Epithelial cell of alveolus of lung (primary cell): ENCODE data around the genes CDC42, C1QA and ELOA.

- RAMPAGE, long total RNA, result no peak
- RRBS, result no CpG with 5 or more reads among the region's 7 CpGs
Observed at GRCh38 chr1:21939076-21939496, 2.0 kb upstream of the HSPG2 start.

- RAMPAGE, long total RNA, result no peak
- RRBS, result no CpG with 5 or more reads among the region's 20 CpGs
Observed at GRCh38 chr1:21956684-21957581, 19.8 kb upstream of the HSPG2 start.

DNA sequence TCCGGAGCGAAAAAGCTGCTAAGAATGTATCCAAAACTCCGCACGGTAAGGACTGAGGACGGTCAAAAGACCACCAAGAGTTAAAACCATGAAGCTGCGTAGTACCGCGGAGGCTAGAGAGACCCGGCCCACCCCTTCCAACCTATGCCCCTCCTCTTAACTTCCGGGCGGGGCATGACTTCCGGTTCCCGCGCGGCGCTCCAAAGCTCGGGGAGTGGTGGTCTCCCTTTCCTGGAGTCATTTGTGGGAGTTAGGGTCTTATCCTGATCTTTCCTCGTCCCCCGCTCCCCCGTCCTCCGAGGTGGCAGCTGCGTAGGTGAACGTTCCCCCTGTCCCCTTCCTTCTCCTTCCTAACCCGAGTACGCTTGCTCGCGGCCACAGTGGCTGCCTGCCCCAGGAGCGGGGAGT is 23.9 kb downstream of the CELA3A start:
- RAMPAGE, long total RNA, result start-site peak on the plus strand centred at position 174 of the sequence, 30 bp wide, 16 and 46 reads in 2 replicates
- RRBS, result 0% methylated on average over 1 of the region's 28 CpGs

DNA sequence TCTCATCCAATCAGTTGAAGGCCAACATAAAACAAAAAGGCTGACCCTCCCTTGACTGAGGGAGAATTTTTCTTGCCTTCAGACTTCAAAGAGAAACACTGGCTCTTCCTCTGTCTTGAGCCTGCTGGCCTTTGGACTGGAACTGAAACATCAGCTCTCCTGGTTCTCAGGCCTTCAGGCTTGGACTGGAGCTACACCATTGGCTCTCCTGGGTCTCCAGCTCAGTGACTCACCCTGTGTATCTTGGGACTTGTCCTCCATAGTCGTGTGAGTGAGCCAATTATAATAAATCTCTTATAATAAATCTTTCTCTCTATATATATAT is 6.7 kb upstream of the CDC42 start:
- RAMPAGE, long total RNA, result no peak
- RRBS, result no CpG with 5 or more reads among the region's 1 CpG

DNA sequence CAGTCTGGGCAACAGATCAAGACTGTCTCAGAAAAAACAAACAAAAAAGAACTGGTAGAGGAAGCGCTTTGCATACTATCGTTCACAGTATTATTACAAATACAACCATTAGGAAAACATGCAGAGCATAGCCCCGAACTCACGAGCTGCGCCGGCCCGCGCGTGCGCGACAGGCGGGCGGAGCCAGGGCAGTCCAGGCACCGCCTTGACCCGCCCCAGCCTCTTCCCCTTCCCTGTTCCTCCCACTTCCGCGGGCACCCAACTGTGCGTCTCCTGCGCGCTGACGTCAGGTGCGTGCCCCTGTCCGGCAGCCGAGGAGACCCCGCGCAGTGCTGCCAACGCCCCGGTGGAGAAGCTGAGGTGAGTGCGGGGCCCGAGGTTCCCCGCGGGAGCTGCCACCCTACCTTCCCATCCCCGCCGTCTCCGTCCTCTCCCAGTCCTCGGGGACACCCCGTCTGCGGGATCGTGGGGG is at the start of gene CDC42:
CDC42 (plus strand) TSS at position 327 of the 472 bp plus-strand sequence.
- RAMPAGE, long total RNA, result start-site peak on the plus strand centred at position 320 of the sequence, 81 bp wide, 2,262 and 4,433 reads in 2 replicates
- RRBS, result 2% methylated on average over 6 of the region's 39 CpGs

DNA sequence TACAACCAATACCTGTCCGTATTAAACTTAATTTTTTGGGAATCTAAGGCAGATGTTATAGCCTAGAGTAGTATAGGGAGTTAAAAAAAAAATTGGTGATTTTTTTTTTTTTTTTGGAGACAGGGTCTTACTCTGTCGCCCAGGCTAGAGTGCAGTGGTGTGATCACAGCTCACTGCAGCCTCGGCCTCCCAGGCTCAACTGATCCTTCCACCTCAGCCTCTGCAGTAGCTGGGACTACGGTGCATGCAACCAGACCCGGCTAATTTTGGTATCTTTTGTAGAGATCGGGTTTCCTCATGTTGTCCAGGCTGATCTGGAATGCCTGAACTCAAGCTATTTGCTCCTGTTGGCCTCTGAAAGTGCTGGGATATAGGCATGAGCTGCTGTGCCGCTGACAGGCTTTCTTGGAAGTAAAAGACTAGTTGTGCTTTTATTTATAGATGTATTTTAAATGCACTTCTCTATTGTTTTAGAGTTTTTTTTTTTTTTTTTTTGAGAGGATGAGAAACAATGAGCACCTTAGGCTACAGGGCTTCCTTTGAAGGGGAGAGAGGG is 3.0 kb downstream of the CDC42 start:
- RAMPAGE, long total RNA, result no peak
- RRBS, result no CpG with 5 or more reads among the region's 7 CpGs

- RAMPAGE, long total RNA, result no peak
- RRBS, result no CpG with 5 or more reads among the region's 14 CpGs
Observed at GRCh38 chr1:22348278-22348939, 103.2 kb upstream of the ZBTB40 start.

DNA sequence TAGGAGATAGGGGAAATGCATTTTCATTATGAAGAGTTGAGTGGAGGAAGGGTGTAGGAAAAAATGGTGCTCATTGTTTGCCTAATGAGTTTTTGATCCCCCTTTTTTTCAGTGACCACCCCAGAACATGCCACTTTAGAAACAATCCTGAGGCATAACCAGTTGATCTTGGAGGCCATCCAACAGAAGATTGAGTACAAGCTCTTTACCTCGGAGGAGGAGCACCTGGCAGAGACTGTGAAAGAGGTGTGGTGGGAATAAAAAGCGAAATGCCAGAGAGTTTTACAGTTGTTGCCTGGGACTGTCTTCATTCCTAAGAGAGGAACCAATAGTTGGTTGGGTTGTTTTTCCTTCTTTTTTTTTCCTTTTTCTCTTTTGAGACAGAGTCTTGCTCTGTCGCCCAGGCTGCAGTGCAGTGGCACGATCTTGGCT is 54.3 kb upstream of the EPHA8 start:
- RAMPAGE, long total RNA, result no peak
- RRBS, result no CpG with 5 or more reads among the region's 4 CpGs

DNA sequence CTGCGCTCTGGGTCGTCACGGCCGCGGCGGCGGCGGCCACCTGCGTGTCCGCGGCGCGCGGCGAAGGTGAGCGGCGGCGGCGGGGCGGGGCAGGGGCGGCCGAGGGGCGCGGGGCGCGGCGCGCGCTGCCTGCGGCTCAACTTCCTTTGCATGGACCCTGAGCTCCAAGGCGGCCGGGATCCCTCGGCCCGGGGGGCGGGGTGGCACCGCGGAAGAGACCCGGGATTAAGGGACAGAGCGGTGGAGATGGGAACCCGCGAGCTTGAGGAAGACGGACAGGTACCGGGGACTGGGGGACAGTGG is 326 bp downstream of the EPHA8 start:
- RAMPAGE, long total RNA, result no peak
- RRBS, result 3% methylated on average over 6 of the region's 43 CpGs

DNA sequence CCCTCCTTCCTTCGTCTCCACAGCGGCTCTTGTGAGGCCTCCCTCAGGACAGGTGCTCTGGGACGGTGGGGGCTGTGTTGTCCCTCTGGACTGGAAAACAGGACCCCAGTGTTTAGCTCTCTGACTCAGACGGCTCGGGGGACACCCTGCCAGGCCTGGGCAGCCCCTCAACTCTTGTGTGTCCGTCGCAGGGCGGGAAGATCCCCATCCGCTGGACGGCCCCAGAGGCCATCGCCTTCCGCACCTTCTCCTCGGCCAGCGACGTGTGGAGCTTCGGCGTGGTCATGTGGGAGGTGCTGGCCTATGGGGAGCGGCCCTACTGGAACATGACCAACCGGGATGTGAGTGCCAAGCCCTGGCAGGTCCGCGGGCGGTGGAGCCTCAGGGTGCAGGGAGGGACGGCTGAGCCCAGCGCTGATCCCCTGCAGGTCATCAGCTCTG is 35.9 kb upstream of the C1QA start:
- RAMPAGE, long total RNA, result no peak
- RRBS, result no CpG with 5 or more reads among the region's 24 CpGs

DNA sequence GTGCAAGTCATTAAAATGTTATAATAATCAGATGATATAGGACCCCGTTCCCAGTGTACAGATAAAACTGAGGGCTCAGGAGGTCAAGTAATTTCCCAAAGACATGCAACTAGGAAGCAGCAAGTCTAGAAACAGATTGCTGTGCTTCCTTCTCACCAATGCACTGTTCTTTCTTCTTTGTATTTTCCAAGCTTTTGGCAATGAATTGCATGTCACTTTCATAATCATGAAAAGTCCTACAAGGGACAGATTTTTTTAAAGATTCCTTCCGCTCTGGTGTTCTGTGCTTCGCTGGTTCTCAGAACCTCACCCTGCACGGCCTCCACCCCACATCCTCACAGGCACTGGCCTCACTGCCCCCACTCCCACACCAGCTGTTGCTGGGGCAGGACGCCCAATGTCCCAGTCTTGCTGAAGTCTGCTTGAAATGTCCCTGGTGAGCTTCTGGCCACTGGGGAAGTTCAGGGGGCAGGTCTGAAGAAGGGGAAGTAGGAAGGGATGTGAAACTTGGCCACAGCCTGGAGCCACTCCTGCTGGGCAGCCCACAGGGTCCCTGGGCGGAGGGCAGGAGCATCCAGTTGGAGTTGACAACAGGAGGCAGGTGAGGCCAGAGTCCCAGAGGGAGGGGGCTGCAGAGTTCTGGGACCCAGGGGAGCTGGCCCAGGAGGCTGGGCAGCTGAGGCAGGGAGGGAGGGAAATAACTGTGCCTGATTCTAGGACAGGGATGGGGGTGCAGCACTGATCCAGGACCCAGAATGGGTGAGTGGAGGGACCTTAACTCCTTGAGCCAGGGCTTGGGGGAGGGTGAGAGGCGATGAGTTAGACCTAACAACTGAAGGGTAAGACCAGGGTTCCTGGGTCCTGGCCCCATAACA is at the start of gene C1QA:
C1QA (plus strand) TSS at position 527 of the 875 bp plus-strand sequence.
- RAMPAGE, long total RNA, result no peak
- RRBS, result no CpG with 5 or more reads among the region's 7 CpGs

- RAMPAGE, long total RNA, result no peak
- RRBS, result no CpG with 5 or more reads among the region's 16 CpGs
Observed at GRCh38 chr1:22826413-22827463, 116.1 kb downstream of the EPHB2 start.

DNA sequence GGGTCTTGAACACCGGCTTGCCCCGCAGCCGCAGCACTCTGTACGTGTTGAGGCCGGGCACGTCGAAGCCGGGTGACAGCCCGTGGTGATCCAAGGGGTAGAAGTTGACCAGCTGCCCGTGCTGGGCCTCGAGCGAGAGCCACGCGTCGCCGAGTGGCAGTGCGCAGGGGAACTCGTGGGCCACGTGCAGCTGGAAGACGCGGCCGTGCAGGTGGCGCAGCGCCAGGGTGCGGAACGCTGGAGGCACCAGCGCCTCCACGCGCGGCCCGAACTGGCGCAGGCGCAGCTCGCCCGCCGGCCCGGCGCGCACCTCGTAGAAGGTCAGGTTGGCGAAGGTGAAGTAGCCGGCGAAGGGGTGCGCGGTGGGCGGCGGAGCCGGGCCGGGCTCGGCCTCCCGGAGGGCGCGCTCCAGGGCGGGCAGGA is 19.6 kb downstream of the LACTBL1 start:
- RAMPAGE, long total RNA, result no peak
- RRBS, result 27% methylated on average over 9 of the region's 54 CpGs

- RAMPAGE, long total RNA, result no peak
- RRBS, result 1% methylated on average over 20 of the region's 51 CpGs
Observed at GRCh38 chr1:23168136-23168690, 49.1 kb downstream of the HTR1D start.

- RAMPAGE, long total RNA, result no peak
- RRBS, result no CpG with 5 or more reads among the region's 9 CpGs
Observed at GRCh38 chr1:23194581-23195107, 22.7 kb downstream of the HTR1D start.

- RAMPAGE, long total RNA, result no peak
- RRBS, result no CpG with 5 or more reads among the region's 2 CpGs
Observed at GRCh38 chr1:23555690-23555922, 3.7 kb downstream of the ID3 start.

DNA sequence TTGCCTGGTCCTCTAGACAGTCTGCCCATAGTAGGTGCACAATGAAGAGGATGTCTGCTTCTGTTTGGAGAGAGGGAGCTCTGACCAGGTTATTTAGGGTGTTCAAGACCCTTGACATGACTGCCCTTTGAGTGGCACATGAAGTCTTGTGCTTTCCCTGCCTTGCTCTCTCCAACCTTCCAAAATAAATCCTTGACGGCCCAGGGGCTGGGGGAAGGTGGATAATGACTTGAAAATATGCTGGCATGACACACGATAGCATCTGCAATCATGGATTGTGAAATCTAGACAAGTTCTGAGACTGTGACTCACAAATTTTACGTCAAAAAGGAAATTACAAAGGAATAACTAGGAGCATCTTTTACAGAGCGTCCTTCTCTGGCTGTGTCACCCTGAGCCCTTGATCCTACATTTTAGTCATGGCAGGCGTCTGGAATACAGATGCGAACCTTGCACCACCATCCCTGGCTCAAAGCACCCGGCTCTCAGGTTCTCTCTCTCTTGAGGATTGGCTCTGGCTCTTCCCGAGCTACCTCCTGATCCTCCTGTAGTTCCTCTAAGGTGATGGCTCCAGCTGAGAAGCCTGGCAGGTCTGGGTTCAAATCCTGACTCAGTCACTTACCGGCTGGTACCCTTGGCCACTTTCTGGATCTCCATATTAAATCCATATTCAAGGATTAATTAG is 26.3 kb upstream of the ID3 start:
- RAMPAGE, long total RNA, result no peak
- RRBS, result no CpG with 5 or more reads among the region's 9 CpGs

GRCh38 chr1:23742739-23743640 is at the start of gene ELOA:
Gene ELOA (plus strand): TSS chr1:23743471.
- RAMPAGE, long total RNA, result start-site peak on the plus strand at chr1:23743454-23743500, 367 and 68 reads in 2 replicates
- RRBS, result under 1% methylated on average over 39 of the region's 76 CpGs

GRCh38 chr1:23800361-23800623 is 262 bp downstream of the GALE start:
- RAMPAGE, long total RNA, result no peak
- RRBS, result 0% methylated on average over 3 of the region's 20 CpGs

- RAMPAGE, long total RNA, result no peak
- RRBS, result no CpG with 5 or more reads among the region's 5 CpGs
Observed at GRCh38 chr1:24015673-24016406, 35.7 kb upstream of the SRSF10 start.